ENCODE measurements around a stretch of chr10.

DNA sequence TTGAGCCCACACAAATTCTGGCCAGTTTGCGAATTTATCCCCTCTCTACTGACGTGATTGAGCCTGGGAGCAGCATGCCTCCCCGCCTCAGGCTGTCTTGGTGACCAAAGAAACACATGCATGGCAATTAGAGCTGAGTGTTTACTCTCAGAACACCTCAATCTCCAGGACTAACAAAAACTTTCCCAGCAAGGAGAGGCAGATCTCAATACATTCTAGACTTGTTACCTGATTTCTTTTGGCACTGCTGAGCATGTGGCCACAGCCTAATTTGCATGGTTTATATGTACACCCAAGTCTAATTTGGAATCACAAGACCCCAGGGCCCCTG is 122.5 kb downstream of the TMEM26 start:
- RRBS: no CpG with 5 or more reads among the region's 3 CpGs

DNA sequence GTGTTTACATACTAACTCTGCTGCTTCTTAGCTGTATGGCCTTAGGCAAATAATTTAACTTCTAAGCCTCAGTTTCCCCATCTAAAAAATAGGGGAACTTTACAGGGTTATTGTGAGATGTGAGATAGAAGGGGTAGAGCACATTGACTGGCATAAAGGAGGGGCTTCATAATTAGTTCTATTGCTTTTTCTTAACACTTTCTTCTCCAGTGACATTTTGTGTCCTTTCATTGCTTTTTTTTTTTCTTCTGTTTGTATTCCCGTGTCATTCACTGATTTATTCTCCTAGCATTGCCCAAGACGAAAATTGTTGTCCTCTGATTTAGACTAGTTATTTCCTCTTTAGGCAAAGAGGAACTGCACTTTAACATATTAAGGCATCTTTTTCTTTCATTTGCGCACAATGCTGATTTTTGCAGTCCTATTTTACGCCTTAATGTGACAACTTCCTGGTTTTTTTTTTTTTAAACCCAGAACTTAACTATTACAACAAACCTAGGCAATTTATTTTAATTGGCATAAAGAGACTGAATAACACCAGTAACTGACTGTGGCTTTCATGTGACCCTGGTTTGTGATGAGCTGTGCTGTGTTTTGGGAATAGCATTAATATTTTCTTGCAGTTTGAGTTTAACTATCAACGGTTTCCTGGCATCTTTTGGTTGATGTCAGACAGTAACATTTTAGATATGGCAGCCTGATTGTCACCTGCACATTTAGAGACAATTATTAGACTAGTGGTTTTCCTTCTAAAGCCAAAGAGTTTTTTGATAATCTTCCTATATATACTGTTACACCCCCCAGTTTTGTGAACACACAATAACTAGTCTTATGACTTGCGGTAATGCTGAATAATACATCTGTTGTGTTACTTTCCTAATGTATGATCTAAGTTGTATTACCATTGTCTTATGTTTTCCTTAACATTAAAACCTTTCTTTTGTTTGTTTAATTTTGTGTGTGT is 39.8 kb downstream of the ARID5B start:
- RRBS: no CpG with 5 or more reads among the region's 6 CpGs

- RRBS: no CpG with 5 or more reads among the region's 4 CpGs
Observed at GRCh38 chr10:61986585-61987118, 85.2 kb downstream of the ARID5B start.

DNA sequence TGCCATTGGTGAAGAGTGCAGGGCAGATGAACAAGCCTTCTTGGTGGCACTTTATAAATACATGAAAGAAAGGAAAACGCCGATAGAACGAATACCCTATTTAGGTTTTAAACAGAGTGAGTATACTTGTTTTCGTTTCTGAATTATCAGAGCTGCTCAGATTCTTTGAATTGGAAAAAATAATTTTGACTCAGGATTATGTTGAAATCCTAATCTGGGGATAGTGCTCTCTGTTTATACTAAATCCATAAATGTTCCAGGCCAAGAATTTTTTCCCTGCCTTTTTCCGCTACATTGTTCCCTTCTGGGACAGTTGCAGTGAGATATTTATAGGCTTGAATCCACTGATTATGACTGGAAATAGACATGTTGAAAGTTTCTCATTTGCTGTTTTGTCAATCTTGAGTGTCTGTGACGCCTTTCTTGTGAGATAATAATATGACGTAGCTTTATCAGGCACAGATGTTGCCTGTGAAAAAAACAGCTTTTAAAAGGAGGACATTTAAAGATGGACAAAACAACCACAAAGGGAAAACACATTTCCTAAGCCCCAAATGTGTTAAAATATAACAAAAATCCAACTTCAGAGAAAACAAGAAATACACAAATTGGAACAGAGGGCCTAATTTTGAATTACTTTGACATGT is 155.8 kb downstream of the ARID5B start:
- RRBS: no CpG with 5 or more reads among the region's 7 CpGs

DNA sequence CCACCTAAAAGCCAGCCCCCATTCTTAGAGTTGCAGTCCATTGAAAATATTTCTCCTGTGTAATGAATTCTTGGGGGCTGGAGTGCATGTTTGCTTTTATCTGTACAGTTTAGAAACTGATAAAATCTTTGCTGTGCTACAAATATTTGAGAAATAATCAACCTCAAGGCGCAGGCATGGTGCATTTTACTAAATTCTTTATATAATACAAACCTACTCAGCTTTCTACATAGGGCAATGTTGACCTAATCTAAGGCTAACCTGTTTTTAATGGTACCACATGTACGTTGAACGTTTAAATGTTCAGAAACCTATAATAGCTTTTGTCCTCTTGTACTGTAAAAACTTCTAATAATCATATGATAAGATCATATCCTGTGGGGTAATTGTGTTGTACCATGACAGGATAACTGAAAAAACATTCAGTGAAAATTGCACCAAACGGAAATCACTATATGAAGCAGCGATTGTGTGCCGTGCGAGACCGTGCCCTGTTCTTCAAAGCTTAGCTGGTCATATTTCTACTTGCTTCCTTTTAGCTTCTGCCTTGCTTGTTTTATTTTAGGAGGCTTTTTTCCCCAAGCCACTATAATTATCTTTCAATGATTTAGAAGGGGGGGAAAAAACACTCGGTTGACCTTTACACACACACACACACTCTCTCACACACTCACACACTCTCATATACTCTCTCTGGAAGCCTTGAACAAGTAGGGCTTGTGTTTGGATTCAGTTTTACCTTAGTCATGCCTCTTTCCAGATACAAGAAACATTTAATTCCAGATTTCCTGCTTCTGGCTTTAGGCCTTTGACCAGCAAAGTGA is 181.1 kb downstream of the ARID5B start:
- RRBS: no CpG with 5 or more reads among the region's 9 CpGs

- RRBS: no CpG with 5 or more reads among the region's 5 CpGs
Observed at GRCh38 chr10:62093653-62094391, 174.8 kb downstream of the RTKN2 start.

DNA sequence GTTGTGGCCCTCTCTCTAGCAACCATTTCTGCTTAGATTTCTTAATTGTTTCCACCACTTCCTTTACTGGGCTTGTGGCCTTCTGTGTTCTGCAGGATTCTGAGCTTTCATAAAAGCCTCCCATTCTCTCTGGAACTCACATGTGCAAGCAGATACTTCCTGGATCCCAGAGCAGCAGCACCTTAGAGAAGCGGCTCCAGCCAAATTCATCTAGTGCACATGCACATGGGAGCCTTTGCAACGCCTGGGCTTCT is 118.5 kb downstream of the ZNF365 start:
- RRBS: no CpG with 5 or more reads among the region's 2 CpGs

DNA sequence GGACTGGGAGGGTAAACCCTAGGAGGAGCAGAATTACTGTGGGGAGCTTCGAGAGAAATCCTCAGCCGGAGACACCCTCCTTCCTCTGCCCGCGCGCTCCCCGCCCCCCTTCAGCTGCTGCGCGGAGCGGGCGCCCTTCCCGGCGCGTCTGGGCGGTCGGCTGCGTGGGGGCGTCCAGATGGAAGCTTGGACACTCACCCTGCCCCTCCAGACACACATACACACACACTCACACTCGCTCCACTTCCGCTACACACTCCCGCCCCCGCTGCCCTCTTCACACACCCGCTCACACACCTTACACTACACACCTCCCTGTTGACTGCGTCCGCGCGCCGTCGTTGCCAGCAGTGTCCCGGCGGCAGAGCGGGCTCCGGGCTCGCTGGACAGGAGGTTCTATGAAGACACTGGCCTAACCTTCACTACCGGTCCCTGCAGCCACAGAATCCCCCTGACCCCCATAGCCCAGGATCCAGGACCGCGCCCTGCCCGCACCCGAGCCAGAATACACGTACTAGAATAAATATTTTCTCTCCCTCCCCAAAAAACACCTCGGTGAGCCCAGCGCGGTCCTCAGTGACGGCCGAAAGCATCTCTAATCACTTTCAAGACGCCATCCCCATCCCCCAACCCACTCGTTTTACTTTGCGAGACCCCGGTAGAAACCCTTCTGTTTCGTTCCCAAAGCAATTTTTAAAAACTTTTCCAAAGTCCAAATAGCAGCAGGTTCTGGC is 1.1 kb upstream of the EGR2 start:
- RRBS: 1% methylated on average over 10 of the region's 49 CpGs

GRCh38 chr10:63161523-63162008 is 28.4 kb downstream of the NRBF2 start:
- RRBS: no CpG with 5 or more reads among the region's 3 CpGs

DNA sequence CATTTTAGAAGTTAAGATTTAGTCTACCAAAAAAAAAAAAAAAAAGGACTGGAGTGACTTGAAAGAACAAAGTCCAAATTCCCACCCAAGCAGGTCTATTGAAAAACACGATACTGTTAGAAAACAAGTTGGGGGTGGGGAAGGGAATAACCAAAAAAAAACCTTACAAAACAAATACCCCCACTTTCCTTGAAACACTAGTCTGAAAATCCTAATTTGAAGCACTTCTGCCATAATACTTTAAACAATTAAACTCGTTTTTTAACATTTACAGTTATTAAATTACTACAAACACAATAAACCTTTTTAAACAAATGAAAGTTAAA is 135.0 kb downstream of the NRBF2 start:
- RRBS: no CpG with 5 or more reads among the region's 2 CpGs

GRCh38 chr10:63437398-63438197 is 28.2 kb downstream of the JMJD1C start:
- RRBS: no CpG with 5 or more reads among the region's 2 CpGs

GRCh38 chr10:63464528-63464774 is 1.3 kb downstream of the JMJD1C start:
- RRBS: no CpG with 5 or more reads among the region's 4 CpGs

GRCh38 chr10:63496528-63497011 is 24.6 kb upstream of the REEP3 start:
- RRBS: no CpG with 5 or more reads among the region's 1 CpG

DNA sequence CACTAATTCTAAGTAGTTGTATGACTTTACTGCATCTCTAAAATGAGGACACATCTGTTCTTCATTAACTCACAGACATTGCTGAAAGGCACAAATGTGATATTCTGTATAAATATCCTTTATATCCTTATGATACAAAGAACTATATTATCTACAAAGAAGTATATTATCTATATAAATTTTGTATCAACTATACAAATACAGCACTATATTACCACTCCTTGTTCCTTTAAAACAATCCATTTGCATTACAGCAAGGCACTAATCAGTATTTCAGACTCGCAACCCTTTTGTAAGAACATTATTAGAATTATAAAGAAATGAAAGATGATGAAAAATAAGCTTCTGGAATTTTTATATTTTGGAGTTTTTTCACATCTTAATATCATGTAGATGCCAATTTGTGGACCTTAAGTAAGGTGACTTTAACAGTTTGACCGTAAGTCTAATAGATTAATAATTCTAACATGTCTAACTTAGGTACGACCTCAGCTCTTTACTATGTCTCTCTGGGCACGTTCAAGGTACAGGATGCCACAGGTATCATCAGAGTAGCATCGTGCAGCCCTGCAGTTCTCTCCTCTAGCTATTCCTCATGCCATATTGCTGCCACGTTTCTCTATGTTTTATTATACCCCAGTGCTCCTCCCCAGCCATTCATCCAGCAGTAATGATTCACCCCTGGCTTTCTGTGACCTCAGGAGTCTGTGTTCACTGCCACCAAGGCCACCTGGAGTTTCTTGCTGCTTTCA is 21.4 kb downstream of the REEP3 start:
- RRBS: no CpG with 5 or more reads among the region's 6 CpGs

DNA sequence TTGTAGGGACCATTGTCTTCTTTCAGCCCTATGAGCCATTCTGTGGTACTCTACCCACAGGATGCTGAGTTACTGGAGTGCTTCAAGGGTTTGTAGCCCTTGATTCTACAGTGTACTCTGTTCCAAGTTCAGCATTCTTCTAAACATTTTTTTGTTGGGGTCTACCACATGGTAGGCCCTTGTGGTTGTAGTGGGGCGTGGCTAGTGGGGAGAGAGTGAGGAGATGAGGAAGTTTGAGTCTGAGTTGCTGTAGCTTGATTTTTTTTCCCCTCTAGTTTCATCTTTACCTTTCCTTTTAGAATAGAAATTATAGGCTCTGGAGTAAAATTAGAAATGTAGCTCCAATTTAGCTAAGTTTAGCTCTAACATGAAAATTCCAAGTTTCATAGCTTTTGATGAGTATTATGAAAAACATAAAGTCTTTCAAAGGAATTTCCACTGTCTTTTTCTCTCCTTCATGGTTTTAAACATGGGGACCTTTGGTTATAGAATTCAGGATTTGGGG is 33.6 kb downstream of the REEP3 start:
- RRBS: no CpG with 5 or more reads among the region's 1 CpG

GRCh38 chr10:63628502-63629078 is 107.4 kb downstream of the REEP3 start:
- RRBS: no CpG with 5 or more reads among the region's 10 CpGs

DNA sequence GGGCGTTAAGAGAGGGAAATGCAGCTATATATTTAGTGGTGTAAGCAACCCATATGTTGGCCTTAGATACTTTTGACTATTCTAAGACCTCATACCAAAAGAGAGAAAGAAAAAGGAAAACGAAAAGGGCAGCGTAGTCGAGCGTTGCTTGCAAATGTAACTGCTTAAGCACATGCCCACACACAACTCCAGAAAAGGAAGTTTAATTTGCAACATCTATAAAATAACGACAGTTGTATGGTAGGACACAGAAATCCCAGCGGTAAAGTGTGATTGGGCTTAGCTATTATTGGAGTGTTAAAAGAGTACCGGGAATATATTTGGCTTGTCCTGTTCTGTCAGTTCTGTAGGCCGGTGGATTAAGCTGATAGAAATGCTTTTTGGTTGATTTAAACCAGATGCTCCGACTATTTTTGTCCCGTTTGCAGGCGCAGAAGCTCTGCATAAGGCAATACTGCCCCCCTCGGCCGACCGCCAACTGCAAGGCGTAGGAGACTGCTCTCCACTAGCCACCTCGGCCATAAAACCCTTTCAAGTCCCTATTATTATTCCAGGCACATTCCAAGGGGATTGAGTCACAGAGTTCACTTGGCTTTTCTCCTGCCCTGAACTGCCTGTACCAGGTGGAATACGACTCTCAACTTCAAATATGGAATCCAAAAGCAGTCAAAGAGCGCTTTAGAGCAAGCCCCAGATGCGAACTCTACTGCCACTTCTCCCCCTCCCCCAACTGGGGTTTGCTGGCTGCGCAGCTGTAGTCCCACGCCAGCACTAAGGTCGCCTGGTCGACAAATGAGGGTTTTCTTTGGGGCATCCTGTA is 108.1 kb downstream of the REEP3 start:
- RRBS: 0% methylated on average over 1 of the region's 24 CpGs

DNA sequence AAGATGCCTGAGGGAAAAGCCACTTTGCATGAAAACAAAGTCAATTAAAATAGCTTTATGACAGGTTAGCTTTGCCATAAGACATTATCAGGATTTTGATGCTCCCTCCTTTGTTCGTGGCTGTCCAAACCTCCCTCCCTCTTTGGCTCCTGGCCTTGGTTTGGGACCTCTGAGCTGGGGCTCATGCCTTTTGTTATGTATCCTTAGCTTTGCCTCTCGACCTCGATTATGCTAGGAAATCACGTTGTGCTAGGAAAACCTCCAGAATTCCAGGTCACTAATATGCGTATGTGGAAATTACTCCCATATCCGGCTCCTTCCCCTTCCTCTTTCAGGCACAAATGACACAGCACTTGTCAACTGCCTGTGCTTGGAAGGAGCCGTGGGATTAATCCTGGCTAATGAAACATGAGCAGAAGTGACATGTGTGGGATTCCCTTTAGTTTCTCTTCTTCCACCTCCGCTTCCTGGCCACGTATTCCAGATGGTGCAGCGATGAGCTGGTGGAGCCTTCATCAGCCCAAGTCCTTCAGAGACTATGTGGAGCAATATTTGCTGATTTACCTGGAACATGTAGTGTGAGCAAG is 149.1 kb downstream of the REEP3 start:
- RRBS: no CpG with 5 or more reads among the region's 10 CpGs

DNA sequence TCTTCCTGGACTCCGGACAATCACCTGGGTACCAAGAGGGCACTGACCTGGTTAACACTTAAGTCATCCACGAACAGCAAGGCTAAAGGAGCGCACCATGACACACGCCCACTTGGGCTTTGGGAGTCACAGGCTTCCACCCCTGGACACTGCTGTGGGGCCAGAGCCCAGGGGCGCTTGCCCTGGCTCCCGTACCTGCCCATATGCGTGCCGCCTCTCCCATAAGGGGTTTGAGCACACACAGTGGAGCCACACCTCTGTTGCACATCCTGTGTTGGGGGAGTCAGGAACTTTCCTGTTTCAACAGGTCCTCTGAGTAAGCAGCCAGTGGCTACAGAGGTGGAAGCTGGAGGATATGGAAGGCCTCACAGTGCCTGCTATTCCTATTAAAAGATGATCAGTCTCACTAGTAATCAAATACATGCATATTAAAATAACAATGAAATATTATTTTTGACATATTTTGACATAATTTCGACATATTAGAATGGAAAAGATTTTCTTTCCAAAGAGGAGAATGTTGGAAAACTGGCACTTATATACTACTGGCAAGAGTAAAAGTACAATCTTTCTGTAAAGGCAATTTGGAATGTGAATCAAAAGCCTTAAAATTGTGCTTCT is 152.1 kb downstream of the REEP3 start:
- RRBS: no CpG with 5 or more reads among the region's 9 CpGs

DNA sequence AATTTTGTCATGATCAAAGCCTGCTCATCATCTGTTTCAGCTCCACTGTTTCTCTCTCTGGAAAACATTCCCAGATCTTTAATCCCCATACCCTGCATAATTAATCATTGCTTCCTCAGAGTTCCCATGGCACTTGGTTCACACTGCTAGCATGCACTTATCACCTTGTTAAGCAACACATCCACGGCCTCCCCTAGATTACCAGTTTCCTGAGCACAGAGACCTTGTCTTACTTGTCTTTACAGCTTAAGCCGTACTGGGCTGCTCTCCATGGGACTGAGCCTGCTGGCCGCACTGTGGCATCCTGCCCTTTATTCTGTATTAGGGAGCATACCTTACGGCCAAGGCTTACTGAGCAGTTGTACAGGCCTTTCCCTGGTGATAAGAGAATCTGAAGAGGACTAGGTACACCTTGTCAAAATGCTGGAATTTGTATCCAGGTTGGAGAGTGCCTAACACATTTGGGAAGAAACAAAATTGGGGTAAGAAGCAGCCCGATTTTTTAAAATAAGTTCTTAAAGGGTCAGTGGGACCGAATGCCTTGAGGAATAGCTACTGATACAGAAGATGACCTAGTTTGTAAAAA is 190.2 kb downstream of the REEP3 start:
- RRBS: no CpG with 5 or more reads among the region's 6 CpGs